Brain (tissue), 1 donor: ENCODE results near the genes GREM2, BECN2 and PLD5.

GRCh38 chr1:236838180-236838762 lies 43.2 kb downstream of the MTR start:
- RRBS, result no CpG with 5 or more reads among the region's 3 CpGs

DNA sequence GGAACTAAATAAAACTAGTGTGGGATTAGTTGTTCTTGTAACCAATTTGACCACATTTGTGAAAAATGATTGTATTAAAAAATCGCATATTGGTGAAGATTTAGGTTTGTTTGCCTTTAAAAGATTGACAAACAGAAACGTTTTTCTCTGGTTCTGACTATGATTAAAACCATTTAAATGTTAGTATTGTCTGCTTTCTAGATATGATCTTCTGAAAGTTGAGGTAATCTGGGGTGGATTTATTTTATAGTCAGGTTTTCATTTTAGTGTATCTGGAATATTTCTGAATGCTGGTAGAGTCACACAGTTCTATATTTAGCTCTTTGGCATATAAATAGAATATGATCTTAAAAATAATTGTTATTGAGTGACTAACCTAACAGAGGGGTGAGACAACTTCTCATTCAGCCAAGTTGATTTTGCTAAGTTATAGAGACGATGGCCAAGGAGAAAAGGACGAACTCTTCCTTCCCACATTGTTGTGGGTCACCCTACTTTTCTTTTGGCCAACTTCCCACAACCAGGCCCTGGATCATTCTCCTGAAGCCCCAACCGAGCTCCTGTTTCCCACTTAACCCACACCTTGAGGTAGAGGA lies 7.1 kb upstream of the MT1HL1 start:
- RRBS, result no CpG with 5 or more reads among the region's 5 CpGs

DNA sequence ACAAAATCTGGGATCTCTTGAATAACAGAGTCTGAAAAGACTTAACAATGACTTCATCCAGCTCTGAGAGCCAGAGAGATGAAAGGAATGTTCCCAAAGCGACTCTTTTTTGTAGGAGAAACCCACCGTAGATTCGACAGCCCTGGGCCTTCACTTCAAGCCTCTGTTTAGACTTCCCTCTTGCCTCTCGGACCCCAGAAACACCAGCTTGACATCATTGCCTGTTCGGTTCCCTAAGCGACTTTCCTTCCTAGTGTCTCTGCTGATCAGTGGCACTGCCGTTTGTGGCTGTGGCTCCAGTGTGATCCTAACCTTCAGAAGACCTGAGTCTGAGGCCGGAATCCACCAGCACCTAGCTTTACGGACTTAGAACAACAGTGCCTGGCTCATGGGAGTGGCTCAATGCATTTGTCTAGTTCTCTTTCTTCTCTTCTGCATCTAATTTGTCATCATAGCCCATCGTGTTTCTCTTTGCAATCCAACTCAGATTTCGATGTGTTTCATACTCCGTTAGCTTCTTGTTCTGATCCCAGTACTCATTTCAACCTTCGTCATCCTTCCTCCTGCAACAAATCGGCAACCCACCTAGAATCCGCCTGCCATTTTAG lies 6.0 kb downstream of the RYR2 start:
- RRBS, result no CpG with 5 or more reads among the region's 15 CpGs

DNA sequence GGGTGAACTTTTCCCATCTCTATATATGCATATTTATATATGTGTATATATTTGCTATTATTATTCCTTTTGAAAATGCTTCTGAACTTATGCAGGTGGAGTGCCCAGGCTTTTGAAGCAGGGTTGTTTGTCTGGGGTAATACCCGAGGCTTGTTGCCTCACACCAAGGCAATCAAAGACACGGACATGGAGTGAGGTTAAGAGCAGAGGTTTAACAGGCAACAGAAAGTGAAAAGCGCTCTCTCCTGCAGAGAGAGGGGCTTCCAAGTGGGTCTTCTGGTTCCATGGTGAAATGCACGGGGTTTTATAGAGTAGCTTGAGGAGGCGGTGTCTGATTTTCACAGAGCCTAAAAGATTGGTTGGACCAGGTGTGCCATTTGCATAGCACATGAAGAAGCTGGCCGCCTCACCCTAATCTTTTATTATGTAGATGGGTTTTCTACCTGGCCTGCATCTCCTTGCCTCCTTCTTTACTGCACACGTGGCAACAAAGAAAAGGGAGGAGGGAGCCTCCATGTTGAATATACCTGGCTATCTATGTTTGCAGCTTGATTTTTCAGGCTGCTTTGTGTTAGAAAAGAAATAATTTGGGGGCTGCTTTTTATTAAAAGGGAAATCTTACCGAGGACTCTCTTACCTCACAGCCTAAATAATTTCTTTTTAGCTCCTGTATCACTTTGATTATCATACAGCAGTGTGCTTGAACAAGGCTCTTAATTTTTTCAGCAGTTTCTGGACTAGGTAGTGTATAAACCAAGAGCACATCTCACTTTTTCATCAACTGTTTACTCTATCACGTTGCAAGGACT lies 197.3 kb downstream of the RYR2 start:
- RRBS, result no CpG with 5 or more reads among the region's 9 CpGs

DNA sequence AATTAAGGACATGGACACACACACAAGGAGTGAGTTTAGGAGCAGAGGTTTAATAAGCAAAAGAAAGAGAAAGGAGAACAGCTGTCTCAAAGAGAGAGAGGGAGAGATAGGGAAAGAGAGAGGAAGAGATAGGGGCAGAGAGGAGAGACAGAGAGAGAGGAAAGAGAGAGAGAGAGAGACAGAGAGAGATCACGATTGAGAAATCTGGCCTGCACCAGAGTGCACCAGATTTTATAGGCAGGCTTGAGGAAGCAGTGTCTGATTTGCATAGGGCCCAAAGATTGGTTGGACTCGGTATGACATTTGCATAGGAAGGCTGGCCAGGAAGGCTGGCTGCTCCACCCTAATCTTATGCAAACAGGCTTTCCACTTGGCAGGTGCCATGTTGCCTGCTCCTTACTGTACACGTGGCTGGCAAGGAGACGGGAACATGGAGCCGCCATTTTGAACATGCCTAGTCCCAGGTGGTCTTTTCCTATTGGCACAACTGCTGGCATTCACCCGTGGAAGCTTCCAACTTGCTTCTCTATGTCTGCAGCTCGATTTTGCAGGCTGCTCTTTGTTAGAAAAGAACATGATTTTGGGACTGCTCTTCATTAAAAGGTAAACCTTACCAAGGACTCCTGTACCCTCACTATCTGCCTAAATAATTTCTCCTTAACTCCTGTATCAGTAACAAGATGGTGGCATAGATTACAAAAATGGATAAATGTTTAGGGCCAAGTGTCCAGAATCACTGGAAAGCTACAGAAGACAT lies 419.8 kb downstream of the ZP4 start:
- RRBS, result no CpG with 5 or more reads among the region's 7 CpGs

DNA sequence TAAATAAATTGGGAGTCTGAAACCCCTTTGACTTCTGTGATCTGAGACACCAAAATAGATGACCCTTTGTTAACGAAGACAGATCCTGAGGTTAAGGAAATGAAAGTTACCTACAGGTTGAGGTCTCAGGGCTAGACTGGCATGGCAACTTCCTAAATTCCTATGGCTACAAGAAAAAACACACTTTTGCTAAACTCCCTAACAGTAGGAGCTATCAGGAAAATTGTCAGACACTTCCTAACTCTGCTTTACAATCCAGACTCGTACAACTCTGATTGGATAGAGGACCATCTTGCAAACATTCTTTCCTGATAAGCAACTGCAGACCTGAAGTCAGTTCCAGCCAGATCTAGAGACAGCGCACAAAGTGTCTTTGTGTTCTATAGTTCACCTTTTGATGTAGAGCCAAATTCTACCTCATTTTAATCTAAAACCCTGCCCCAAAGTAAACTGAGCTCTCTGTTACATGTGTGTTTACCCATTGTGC lies 22.0 kb downstream of the ZP4 start:
- RRBS, result no CpG with 5 or more reads among the region's 3 CpGs

- RRBS, result 74% methylated on average over 4 of the region's 17 CpGs
Measured at GRCh38 chr1:238485476-238486151, 594.9 kb upstream of the ZP4 start.

- RRBS, result 2% methylated on average over 10 of the region's 25 CpGs
Measured at GRCh38 chr1:239387394-239387752, 1.0 kb downstream of the CHRM3 start.

DNA sequence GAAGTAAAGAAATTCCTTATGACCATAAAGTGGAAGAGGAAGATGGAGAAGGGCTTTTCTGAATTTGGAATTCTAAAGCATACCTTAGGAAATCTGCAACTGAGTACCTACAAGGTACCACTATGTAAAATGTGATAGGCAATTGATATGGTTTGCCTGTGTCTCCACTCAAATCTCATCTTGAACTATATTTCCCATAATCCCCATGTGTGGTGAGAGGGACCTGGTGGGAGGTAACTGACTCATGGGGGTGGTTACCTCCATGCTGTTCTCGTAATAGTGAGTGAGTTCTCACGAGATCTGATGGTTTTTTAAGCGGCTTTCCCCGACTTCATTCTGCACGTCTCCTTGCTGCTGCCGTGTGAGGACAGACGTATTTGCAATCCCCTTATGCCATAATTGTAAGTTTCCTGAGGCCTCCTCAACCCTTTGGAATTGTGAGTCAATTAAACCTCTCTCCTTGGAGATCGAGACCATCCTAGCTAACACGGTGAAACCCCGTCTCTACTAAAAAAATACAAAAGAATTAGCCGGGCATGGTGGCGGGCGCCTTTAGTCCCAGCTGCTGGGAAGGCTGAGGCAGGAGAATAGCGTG lies 21.6 kb downstream of the CHRM3 start:
- RRBS, result no CpG with 5 or more reads among the region's 14 CpGs

DNA sequence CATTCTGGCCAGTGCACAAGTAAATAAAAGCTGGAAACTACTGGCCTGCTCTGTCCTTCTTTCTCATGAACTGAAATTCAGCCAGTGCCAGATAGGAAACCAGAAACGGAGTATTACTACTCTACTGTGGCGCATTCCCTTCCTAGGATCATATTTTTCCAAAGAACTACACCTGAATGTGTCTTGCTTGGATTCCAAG lies 15.1 kb downstream of the GREM2 start:
- RRBS, result no CpG with 5 or more reads among the region's 2 CpGs

DNA sequence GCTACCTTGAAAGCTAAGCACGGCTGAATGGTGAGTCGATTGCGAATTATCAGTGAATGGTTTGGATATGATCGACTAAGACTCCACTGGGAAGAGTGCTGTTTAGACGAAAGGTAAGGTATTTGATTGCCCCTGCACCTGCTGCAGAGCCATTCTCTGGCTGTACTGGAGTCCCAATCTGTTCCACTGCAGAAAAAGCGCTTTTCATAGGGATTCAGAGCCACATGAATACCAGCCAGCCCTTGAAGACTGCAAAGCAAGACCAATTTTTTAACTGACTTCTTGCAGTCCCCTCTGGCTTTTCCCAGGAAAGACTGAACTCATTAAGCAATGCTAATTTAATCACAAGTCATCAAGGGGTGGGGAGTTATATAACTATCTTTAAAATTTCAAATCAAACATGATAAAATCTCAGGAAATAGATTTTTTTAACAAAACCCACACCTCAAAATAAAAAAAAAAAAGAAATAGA lies 1.3 kb downstream of the GREM2 start:
- RRBS, result no CpG with 5 or more reads among the region's 6 CpGs

GRCh38 chr1:240611204-240612449 lies at the start of gene GREM2:
Gene GREM2 (minus strand): TSS chr1:240612155.
- RRBS, result 3% methylated on average over 6 of the region's 53 CpGs

DNA sequence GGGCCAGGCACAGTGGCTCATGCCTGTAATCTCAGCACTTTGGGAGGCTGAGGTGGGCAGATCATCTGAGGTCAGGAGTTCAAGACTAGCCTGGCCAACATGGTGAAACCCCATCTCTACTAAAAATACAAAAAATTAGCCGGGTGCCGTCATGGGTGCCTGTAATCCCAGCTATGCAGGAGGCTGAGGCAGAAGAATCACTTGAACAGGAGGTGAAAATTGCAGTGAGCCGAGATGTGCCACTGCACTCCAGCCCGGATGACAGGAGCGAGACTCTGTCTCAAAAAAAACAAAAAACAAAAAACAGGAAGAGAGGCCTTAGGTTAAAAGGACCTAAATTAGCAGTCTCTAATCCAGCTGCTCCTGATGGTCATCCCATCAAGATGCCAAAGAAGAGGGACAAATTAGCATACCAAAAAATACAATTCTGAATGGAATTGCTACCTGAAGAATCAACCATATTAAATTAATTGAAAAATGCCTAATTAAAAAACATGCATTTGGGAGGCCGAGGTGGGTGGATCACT lies 62.8 kb upstream of the GREM2 start:
- RRBS, result no CpG with 5 or more reads among the region's 6 CpGs

GRCh38 chr1:241623832-241624658 lies 16.1 kb downstream of the CHML start:
- RRBS, result no CpG with 5 or more reads among the region's 8 CpGs

DNA sequence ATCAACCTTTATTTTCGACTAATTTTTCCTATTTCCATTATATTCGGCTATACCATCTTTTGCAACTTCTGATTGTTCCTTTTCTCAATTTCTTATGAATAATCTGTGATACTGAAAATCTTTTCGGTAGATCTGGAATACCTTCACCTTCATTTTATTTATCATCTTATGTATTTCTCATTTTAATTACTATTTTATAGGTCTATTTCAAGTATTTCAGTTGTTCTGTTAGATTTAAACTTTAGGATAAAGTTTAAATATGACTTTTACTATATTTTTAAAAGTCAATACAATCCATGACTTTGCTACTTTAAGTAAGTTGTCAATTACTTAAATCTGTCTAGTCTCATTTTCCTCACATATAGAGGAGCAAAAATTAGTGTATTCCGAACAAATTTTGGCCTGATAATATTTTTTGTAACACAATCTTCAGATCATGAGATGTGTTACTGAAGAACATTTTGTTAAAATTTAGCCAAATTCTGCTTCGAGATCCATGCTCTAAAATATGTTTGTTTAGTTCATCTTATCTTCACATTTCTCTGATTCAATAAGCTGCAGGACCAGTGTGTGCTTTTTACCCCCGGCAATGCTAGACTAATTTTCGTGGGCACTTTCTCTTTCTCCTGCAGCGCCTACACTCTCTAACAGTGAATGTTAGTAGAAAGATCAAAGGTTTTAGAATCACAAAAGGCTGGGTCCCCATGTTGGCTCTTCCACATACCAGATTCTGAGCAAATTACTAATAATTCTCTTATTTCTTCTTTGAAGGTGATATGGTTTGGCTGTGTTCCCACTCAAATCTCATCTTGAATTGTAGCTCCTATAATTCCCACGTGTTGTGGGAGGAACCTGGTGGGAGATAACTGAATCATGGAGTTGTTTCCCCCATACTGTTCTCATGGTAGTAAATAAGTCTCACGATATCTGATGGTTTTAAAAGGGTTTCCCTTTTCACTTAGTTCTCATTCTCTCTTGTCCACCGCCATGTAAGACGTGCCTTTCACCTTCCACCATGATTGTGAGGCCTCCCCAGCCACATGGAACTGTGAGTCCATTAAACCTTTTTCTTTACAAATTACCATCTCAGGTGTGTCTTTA lies 8.6 kb downstream of the CHML start:
- RRBS, result no CpG with 5 or more reads among the region's 12 CpGs

- RRBS, result no CpG with 5 or more reads among the region's 14 CpGs
Measured at GRCh38 chr1:241957725-241958018, at the start of gene BECN2. Gene BECN2 (plus strand): TSS chr1:241957767.

- RRBS, result 2% methylated on average over 55 of the region's 138 CpGs
Measured at GRCh38 chr1:242523857-242525073, at the start of gene PLD5. Gene PLD5 (minus strand): TSS chr1:242524697.

DNA sequence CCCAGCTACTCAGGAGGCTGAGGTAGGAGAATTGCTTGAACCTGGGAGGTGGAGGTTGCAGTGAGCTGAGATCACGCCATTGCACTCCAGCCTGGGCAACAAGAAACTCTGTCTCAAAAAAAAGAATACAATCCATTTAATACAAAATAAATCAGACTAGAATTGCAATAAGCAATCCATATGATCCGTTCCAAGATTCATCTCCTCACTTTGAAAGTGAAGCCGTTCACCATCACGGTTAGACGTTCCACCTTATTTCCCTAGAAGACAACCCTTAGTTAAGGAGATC lies 14.9 kb downstream of the CEP170 start:
- RRBS, result no CpG with 5 or more reads among the region's 5 CpGs

GRCh38 chr1:243267721-243268365 lies 12.0 kb downstream of the SDCCAG8 start:
- RRBS, result no CpG with 5 or more reads among the region's 11 CpGs

DNA sequence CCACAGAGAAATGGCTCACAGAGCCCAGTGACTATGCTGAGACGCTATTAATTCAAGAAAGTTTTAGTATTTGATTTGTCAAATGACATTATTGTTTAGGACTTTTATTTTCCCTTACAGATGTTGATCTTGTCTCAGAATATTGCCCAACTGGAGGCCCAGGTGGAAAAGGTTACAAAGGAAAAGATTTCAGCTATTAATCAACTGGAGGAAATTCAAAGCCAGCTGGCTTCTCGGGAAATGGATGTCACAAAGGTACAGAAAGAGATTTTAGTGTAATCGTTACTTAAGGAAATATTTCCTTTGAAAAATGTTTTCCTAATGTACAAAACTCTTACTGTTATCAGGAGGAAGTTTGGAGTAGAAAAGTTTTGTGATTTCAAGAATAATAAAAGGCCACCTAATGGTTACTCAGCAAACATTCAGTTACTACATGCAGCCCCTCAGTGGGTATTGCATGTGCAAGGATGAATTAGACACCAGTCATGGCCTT lies 85.1 kb downstream of the SDCCAG8 start:
- RRBS, result no CpG with 5 or more reads among the region's 3 CpGs